Smooth muscle cell (in vitro differentiated cells): ENCODE measurements around a stretch of chr17.

DNA sequence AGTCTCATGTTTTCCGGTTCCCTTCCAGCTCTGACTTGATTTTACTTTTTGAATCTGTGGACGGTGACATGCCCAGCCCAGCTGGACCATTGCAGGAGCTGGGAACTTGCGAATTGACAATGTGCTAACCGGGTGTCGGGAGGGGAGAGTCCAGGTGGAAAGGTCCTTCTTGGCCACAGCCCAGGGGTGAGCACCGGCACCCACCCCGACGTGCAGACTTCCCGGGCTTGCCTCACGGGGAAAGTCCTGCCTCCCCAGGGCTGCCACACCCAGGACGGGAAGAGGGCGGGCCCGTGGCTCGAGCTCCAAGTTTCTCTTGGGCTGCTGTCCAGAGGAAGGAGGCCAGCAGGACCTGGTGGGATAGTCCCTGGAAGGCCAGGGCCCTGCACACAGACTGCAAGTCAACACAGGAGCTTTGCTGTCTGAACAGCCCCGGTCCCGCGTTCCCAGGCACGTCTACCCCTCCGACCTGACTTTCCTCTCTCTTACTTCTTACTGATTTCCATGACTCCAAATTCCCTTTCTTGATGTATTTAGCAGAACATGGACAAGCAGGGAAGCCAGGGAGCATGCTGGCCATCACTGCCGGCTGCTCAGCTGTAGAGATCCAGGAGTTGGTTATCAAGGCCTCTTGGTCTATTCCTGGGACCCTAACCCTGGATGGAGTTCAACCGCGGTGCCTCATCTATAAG lies 17.8 kb downstream of the CARD14 start:
- RAMPAGE, long total RNA: no peak

DNA sequence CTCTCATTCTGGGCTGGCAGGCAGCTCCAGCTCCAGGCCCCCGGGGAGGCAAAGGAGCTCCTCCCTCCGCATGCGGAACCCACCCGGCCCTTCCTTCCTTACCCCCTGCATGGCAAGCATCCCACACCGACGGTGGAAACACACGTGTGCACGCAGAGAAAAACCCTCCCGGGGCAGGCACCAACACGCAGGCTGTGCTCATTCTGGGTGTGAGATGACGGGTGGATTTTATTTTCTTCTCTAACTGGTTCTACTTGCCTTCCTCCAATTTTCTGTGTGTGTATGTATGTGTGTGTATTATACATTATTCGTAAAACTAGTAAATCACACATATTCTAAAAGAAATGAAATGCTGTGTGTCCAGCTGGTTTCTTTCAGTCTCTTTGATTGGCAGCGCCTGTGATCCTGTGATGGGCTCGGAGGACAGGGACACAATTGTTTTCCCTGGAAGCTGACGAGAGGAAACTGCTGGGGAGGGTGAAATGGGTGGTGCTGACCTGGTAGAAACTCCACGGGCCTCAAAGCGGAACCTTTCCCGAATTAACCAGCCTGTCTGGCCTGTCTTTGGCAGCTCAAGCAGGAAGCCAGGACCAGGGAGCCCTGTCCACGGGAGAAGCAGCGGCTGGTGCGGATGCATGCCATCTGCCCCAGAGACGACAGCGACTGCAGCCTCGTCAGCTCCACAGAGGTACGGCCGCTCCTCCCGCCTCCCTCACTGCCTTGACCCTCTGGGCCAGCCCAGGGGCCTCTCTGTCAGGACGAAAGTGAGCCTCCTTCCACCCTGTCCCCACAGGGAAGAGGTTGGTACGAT lies 22.3 kb downstream of the CARD14 start:
- RAMPAGE, long total RNA: no peak

- RAMPAGE, long total RNA: no peak
Measured at GRCh38 chr17:80198447-80198930, 21.6 kb downstream of the SGSH start.

GRCh38 chr17:80389390-80389980 lies 25.5 kb upstream of the ENDOV start:
- RAMPAGE, long total RNA: no peak

GRCh38 chr17:80414622-80414931 lies 390 bp upstream of the ENDOV start:
- RAMPAGE, long total RNA: no peak

DNA sequence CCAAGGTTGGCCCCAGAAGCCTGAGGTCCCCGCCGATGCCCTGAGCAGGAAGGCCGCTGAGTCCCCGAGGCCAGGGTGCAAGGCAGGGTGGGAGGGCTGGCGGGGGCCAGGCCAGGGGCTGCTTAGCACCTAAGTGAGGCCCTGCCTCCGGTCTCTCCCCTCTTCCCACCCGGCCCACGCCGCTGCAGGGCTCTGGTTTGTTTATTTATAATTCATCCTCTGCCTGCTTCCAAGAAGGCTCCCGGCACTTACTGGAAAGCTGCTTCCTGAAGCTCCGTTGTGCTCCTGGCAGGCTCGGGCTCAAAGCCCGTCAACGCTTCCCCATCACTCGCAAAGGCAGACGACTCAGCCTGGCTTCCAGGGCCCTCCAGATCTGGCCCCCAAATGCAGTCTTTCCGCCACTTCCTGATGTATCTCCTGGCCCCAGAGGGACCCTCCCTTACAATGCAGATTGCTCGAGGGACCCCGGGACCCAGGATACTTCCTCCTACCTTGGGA lies 26.1 kb downstream of the NPTX1 start:
- RAMPAGE, long total RNA: no peak

DNA sequence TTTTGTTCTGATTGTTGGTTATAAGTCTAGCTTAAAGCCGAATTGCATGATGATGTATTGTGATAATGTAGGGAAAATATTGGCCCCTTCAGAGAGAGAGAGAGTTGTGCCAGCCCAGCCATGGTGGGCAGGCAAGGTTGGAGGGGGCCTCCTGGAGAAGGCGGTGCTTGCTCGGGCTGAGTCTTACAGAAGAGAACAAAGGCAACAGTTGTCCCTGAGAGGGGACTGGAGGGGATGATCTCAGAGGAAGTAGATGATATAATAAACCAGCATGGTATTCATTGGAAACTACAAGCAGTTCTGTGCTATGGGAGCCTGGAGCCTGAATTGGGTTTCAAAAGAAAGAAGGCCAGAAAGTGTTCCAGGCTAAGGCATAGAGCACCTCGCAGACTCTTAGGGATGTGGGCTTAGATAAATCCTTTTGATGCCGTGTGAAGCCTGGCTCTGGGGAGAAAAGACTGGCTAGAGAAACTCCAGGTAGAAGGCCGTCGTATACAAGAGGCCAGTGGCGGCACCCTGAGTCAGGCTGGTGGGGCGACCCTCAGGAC lies 173.9 kb downstream of the RPTOR start:
- RAMPAGE, long total RNA: no peak

DNA sequence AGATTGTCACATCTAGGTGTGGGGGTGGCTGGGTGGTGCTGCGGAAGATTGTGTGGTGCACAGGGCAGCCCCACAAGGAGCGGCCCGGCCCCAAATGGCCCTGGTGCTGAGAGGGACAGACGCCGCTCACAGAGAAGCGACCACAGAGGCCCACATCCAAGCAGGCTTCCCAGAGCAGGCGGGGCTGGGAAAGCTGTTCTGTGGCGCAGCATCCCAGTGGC lies 181.2 kb downstream of the RPTOR start:
- RAMPAGE, long total RNA: no peak

GRCh38 chr17:80739214-80739789 lies 194.7 kb downstream of the RPTOR start:
- RAMPAGE, long total RNA: no peak

GRCh38 chr17:80847354-80848130 lies 144.1 kb upstream of the CHMP6 start:
- RAMPAGE, long total RNA: no peak

DNA sequence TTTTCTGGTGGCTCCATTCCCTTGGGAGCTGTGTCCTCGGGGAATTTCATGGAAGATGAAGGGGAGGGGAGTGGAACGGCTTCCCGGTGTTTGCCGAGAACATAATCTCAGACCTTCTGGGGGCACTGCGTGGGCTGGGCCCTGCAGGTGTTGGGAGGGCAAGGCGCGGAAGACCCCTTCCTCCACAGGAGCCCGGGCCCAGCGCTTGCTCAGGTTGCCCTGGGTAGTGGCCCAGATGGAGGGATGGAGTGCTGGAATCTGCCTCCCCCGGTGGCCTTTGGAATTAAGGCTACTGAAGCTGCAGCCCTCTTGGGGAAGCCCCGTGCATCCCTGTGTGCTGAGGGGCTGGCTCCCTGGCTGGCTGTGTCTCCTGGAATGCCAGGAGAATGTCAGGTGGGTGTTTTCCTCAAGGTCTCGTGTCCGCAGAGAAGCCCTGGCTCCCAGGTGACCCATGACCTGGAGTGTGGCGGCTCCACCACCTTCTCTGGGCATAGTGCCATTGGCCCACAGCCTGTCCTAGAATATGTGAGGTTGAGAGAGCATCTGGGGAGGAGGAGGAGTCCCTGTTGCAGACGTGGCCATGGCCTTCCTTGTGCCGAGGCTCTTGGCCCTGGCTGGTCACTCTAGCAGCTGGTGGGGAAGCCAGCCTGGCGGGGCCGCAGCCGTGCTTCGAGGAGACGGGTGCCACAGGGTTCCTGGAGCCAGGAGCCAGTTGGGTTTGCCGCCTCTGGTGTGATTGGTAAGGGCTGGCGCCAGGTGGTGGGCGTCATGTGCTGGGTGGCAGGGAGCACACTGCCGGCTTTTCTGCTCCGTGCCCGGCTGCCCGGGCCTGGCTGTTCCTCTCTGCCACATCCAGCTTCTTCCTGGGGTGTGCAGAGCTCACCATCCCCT lies 3.2 kb downstream of the BAIAP2 start:
- RAMPAGE, long total RNA: no peak

DNA sequence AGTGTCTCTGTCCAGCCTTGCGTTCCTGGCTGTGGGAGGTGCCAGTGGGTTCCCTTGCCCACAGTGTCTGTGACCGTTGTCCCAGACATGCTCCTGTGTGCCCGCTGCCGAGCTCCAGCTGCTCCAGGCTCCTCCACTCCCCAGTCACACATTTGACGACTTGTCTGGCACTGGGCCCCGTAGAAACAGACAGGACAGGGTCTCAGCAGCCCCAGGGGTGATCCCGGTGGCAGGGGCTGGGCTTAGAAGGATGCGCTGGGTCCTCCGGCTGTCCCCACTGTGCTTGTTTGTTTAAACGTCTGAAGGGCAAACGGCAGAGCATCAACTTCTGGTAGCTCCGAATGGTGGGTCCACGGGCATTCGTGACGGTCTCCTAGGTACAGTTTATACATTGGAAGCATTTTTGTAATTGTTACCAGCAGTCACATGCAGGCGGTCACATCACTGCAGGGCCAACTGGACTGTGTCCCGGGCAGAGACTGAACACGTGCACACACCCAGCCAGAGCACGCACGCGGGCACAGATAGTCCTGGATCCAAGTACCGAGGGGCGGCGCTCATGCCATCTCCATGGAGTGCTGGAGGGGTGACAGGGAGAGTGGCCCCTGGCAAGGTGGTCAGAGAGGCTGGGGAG lies 34.0 kb downstream of the BAIAP2 start:
- RAMPAGE, long total RNA: no peak

DNA sequence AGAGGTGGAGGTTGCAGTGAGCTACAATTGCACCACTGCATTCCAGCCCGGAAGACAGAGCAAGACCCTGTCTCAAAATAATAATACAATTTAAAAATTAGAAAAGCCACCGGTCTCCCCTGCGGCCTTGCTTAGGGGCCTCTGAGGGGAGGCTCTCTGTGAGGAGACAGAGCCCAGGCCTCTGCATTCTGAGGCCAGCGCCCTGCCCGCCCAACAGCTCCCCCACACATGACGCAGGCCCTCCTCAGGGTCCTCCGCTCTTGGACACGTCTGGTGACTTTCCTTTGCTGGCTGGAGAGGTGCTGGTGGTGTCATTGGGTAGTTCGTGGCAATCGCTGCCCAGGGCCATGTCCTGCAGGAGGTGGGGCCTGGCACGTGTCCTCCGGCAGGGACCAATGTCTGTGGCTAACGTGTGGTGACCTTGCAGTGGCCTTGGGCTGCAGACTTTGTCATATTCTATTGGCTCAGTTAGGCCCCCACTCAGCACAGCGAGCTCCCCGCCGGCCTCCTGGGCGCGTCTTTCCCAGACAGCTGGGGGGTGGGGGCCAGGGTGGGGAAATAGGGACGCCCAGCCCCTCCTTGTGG lies 52.2 kb upstream of the PVALEF start:
- RAMPAGE, long total RNA: no peak

GRCh38 chr17:81132630-81133188 lies 32.6 kb upstream of the PVALEF start:
- RAMPAGE, long total RNA: no peak

- RAMPAGE, long total RNA: no peak
Measured at GRCh38 chr17:81142870-81143353, 22.4 kb upstream of the PVALEF start.

DNA sequence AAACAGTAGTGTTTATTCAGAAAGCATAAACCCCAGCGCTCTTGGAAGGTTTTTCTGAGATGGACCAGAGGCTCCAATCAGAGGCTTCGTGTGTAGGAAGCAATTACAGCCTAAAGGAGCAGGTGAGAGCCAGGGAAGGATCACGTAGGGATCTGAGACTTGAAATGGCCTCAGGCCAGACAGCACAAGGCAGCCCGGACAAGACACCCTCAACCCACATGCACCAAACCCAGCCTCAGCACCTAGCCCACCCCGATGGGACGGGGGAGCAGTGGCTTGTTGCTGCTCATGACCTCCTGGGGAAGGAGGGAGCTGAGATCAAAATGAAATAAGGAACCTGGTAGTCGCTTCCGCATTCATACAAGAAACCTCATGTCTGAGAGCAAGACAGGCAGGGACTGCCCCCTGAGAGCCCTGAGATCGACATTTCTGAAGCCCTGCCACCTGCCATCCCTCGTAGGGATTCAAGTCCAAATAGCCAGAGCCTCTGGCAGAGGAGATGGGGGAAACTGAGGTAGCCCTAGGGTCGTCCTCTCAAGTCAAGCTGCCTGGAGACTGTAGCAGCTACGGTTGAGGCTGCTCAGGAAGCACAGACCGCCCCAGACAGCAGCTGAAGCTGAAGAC lies 5.6 kb upstream of the CEP131 start:
- RAMPAGE, long total RNA: no peak

GRCh38 chr17:81251756-81253008 lies 13.1 kb downstream of the NDUFAF8 start:
- RAMPAGE, long total RNA: no peak

DNA sequence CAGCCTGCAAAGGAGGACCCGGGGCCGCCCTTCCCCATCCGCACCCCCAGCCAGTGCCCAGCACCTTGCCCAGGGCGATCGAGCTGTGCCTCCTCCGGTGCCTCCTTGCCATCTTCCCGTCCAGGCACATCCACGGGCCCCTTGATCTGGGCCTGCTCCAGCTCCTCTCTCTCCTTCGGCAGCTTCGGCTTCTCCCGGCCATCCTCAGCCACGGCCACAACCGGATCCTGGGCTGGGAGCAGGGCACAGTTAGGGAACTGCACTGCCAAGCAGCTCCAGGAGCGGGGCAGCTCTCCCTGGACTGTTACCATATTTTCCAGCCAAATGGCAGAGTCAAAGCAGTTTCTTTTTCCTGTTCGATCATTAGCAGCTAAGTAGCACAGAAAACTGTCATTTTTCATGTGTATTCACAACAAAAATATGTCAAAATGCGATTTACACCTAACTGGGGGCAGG lies 13.9 kb downstream of the NDUFAF8 start:
- RAMPAGE, long total RNA: no peak

DNA sequence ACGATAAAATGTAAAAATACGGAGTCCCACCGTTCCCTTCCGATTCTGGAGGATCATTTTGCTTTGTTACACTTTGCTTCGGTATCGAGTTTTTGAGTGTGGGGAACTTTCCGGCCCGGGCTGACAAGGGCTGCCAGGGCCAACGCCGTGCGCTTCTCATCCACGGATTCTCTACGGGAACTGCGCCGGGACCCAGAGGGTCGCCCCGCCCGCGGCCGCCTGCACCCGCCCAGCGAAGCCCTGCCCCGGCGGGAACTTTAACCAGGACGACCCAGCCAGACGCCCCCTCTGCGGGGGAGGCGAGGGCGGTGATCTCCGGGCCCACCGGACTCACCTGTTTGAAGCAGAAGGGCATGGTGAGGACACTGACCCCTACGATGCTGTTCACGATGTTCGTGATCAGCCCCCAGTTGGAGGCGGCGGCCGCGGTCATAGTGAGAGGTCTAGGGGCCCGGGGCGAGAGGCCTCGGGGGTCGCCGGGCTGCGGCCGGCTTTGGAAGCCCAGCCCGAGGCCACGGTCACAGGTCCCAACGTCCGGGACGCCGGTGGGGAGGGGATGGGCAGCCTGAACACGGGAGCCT lies 528 bp downstream of the SLC38A10 start:
- RAMPAGE, long total RNA: no peak

- RAMPAGE, long total RNA: no peak
Measured at GRCh38 chr17:81323493-81324211, 28.5 kb upstream of the SLC38A10 start.